MCF 10A (cell line): ENCODE results near the genes NAA20 and NKX2-4.

DNA sequence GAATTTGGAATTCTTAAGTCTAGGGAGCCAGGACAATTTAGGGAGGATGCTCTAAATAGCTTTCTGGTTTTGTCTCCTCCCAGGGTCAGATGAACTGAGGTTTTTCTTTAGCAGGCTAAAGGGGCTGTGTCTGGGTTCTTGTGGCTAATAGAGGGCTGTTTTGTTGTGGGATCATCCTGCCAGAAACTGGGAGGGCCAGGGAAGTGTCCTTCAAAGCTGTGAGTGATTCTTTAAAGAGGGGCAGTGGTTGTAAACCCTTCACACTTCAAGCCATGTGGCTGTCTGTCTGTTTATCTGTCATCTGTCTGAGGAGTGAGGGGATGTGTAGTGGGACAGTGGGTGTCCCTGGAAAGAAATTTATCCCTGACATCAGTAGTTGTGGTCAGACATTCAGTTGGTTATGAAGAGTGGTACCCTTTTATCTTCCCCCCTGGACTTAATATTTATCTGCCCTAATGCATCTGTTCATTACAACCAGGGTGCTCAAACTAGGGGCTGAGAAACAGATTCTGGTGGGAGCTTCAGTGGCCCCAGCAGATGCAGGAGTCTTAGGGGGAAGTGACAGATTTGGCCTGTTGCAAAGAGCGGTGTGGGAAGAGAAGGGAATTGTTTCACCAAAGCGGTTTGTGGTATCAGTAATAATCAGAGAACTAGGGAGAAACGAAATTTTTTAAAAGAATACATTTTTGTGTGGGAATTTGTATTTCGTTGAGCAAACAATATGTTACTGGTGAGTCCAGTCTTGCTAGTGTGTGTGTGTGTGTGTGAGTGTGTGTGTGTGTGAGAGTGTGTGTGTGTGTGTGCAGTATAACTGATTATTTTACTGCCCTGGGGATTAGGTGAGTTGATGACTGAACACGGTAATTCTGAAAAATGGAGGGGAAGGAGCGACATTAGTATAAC, 120.7 kb downstream of the SLC24A3 start:
- PRO-cap: no peak
- RRBS: no CpG with 5 or more reads among the region's 6 CpGs

- PRO-cap: no peak
- RRBS: no CpG with 5 or more reads among the region's 15 CpGs
These were observed 1.9 kb upstream of the RIN2 start for GRCh38 chr20:19756000-19756623.

- PRO-cap: bidirectional peak, plus-strand start at chr20:19757606, minus-strand start at chr20:19757495
- RRBS: 2% methylated on average over 4 of the region's 32 CpGs
These were observed 704 bp upstream of the RIN2 start for GRCh38 chr20:19757347-19757761.

DNA sequence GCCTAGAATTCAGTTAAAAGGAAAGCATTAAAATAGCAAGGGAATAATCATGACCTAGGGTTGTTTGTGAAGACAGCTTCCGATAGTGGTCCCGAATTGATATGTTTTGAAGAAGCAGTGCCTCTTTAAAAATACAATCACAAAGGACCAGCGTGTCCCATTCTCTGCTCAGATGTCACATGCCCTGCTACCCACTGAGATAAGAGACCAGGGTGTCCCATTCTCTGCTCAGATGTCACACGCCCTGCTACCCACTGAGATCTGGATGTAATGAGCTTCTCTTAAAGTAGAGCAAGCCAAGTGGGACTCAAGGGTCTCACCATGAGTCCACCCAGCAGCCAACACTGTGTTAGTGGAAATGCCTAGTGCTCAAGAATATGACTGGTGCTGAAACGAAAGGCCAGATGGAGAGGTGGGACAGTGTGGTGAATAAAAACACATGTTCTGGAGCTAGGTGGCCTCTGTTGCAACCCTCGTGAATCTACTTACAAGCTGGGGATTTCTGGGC, 22.2 kb downstream of the RIN2 start:
- PRO-cap: no peak
- RRBS: no CpG with 5 or more reads among the region's 6 CpGs

DNA sequence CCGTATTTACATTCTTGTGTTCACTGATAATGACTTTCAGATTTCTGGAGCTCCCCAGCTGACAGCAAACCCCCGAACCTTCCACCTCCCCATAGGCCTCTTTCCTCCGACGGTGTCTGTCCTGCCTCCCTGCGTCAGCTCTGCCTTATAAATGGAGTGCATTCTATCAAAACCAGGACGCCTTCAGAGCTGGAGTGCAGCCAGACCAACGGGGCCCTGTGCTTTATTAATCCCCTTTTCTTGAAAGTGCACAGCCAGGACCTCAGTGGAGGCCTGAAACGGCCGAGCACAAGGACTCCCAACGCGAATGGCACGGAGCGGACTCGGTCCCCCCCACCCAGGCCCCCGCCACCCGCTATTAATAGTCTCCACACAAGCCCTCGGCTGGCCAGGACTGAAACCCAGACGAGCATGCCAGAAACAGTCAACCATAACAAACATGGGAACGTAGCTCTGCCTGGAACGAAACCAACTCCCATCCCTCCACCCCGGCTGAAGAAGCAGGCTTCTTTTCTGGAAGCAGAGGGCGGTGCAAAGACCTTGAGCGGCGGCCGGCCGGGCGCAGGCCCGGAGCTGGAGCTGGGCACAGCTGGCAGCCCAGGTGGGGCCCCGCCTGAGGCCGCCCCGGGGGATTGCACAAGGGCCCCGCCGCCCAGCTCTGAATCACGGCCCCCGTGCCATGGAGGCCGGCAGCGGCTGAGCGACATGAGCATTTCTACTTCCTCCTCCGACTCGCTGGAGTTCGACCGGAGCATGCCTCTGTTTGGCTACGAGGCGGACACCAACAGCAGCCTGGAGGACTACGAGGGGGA, 42.3 kb upstream of the NAA20 start:
- PRO-cap: bidirectional peak, plus-strand start at position 265 of the sequence, minus-strand start at position 142 of the sequence; bidirectional peak, plus-strand start at position 680 of the sequence, minus-strand start at position 575 of the sequence
- RRBS: under 1% methylated on average over 16 of the region's 45 CpGs

GRCh38 chr20:20014614-20015178, 2.5 kb upstream of the NAA20 start:
- PRO-cap: no peak
- RRBS: no CpG with 5 or more reads among the region's 2 CpGs

DNA sequence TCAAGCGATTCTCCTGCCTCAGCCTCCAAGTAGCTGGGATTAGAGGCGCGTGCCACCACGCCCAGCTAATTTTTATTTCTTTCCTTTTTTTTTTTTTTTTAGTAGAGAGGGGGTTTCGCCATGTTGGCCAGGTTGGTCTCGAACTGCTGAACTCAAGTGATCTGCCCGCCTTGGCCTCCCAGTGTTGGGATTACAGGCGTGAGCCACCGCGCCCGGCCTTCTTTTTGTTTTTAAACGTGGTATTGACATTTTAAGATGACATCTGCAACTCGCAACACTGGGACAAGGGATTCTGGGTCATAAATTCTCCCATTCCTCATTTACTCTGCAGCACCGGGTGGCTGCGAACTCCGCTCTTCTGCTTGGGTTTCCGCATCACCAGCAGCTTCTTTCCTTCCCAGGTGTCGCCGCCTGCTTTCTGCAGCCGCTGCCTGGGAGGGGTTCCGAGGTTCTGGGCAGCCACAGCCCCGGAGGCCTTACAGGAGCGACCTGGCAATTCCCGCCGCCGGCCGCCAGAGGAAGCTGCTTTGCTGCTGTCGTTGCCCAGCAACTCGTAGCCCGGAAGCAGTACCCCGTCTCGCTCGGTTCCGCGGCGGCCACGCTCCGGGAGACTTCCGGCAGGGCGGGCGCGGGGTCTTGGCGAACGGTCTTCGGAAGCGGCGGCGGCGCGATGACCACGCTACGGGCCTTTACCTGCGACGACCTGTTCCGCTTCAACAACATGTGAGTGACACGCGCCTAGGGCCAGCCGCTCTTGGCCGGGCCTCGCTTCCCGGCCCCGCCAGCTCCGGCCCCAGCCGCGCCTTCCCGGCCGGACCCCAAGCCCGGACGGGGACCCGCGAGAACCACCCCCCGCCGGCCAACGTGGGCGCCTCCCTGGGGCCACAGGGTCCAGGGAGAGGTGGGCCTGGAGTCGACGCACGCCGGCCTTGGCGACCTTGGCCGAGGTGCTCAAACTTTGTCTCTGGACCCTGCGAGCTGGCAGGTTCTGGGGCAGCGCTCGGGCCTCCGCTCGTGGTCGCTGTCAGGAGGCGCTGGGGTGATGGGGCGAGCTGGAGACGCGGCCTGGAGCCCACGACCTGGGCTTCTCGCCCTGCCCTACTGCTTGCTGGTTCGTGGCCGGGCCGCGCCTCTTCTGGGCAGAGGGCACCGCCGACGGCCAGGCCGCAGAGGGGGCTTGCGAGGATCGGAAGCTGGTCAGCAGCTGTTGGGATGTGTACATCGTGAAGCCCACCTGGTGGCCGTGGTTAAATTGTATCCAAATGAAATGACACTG, at the start of gene NAA20:
TSS of gene NAA20 (plus strand) at position 636 of the 1,276 bp plus-strand sequence.
- PRO-cap: bidirectional peak, plus-strand start at position 620 of the sequence, minus-strand start at position 453 of the sequence
- RRBS: under 1% methylated on average over 20 of the region's 105 CpGs

DNA sequence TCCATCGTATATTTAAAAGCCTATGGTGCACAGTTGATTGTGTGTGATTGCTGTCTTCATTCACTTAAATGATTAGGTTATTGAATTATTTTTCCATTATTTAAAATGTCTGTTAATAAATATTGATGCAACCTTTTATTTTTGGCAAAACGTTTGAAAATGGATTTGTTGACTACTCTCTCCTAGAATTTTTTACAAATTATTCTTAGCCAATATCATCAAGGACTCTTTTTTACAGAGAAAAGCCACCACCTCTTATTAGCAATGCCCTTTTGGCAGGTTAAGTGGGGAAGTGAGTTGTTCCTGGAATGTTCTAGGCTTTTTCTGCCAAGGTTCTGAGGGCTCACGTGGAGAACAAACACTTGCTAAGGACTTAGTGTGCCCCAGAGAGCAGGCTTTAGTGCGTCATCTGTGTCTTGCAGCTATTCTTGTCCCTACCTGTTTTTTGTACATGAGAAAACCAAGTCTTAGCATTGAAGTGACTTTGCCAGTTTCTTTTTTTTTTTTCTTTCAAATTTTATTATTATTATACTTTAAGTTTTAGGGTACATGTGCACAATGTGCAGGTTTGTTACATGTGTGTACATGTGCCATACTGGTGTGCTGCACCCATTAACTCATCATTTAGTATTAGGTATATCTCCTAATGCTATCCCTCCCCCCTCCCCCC, 33.5 kb downstream of the CFAP61 start:
- PRO-cap: bidirectional peak, plus-strand start at position 372 of the sequence, minus-strand start at position 294 of the sequence
- RRBS: no CpG with 5 or more reads among the region's 4 CpGs

DNA sequence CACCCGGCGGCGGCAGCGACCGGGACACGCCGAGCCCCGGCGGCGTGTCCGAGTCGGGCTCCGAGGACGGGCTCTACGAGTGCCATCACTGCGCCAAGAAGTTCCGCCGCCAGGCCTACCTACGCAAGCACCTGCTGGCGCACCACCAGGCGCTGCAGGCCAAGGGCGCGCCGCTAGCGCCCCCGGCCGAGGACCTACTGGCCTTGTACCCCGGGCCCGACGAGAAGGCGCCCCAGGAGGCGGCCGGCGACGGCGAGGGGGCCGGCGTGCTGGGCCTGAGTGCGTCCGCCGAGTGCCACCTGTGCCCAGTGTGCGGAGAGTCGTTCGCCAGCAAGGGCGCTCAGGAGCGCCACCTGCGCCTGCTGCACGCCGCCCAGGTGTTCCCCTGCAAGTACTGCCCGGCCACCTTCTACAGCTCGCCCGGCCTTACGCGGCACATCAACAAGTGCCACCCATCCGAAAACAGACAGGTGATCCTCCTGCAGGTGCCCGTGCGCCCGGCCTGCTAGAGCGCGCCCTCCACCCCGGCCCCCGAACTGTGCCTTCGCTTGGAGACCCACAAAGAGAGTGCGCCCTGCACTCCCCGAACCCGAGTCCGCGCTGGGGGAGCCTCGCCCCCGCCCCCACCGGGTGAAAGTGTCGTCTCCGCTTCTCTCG, 1.5 kb downstream of the INSM1 start:
- PRO-cap: no peak
- RRBS: 35% methylated on average over 7 of the region's 74 CpGs

GRCh38 chr20:20466173-20467515, 98.7 kb downstream of the INSM1 start:
- PRO-cap: no peak
- RRBS: no CpG with 5 or more reads among the region's 9 CpGs

DNA sequence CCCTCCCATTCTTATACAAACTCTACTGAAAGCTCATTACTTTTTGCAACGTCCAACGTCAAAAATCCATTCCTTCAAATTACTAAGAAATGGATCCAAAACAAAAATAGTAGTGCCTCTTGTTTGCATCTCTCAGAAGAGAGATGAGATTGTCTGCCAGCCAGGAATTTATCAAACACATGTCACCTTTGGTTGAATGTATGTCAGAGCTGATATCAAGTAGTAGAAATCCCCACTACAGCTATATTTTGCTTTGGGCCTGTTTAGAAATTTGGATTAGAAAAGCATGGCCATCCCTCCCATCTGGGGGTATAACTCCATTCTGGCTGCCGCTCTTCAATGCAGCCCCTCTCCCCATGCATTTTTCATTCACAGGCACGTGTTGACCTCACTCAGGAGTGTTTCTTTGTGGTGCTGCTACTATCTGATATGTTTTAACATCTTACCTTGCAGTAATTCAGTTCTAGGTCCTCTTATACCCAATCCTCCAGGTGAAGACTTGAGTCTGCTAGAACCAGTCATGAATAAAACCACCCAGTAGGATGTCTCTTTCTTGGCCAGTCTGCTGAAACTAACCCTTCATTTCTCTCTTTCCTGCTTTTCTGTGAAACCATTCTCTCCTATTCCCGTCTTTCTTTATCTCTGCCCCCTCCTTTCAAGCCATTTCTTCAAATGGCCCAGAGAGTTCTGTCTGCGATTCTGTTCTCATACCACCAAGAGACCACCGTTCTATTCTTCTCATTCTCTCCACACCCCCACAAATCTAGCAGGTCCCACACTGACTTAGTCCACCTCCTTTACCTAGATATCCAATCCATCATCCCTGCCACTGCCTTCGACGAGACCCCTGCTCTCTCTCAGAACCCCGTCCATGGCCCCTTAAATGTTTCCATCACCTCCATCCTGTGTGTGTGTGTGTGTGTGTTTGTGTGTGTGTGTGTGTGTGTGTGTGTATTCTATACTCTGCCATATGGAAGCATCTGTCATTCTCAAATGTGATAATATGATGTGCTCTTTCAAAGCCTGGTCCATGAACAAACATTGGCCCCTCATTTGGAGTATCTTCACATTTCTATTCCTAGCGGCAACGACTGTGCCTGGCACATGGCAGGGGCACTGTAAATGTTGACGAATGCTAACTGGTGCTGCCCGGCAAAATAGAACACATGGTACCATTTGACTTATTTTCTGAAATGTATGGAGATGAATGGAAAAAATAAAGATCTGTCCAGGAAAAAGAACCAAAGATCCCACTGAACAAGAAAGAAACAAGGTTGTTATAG, 100.6 kb downstream of the INSM1 start:
- PRO-cap: no peak
- RRBS: no CpG with 5 or more reads among the region's 14 CpGs

GRCh38 chr20:20494771-20495525, 127.0 kb downstream of the INSM1 start:
- PRO-cap: no peak
- RRBS: no CpG with 5 or more reads among the region's 9 CpGs

DNA sequence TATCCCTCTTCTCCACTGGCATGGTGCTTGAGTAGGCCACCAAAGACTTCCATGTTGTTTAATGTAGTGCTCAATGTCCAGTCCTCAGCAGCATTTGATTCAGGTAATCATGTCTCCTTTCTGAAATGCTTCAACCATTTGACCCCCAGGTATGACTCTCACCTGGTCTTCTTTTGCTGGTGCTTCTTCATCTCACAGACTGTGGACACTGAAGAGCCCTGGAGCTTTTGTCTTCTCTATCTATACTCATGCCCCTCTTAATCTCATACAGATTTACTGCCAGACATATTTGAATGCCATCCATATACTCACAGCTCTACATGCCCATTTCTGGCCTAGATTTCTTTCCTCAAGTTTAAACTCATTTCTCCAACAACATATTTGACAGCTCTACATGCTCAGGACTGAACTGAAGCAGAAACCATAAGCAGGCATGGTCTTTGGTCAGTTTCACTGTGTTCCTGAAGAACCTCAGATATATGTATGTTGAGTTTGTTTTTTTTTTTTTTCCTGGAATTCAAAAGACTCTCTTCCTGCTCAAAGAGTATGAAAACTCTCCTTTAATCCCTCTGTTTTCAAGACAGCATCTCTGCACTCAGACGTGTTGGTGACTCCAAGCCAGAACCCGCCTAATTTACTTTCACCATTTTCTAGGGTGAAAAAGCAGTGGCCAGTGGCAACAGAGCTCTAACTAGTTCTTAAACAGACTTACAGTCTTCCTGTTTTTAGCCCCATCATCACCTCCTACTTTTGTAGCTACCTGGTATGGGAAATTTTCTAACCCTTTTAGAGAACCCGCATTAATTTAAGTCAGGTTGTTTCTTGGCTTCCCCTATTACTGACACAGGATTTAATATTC, 137.3 kb downstream of the RALGAPA2 start:
- PRO-cap: no peak
- RRBS: no CpG with 5 or more reads among the region's 3 CpGs

DNA sequence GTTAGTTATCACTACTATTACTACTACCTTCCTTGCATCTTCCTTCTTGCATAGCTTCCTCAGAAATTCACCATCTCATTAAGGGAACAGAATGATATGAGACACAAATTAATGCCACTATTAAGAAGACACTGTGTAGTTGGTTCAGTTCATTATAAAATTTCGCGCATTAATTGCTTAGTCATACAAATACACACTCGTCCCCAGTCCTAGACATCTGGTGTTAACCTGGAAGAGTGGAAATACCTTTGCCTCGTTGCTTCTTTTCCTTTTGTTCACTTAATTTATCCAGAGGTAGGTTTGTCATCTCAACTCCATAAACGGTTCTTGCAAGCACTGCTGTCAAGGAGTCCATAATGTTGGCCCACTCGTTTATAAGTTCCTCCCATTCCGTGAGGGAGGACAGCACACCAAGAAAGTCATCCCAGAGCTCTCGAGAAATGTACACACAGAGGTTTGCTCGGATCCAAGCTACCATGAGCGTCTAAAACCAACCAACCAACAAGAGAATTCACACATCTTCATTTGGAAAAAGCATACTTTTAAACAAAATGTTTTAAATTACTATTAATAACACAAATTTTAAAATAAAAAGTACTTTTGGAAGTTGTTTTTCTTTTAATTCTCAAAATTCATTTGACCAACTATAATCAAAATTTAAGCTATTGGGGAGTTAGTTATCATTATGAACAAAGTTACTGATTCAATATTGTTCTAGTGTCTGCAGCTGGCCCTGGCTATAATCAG, 107.3 kb downstream of the RALGAPA2 start:
- PRO-cap: no peak
- RRBS: no CpG with 5 or more reads among the region's 10 CpGs

DNA sequence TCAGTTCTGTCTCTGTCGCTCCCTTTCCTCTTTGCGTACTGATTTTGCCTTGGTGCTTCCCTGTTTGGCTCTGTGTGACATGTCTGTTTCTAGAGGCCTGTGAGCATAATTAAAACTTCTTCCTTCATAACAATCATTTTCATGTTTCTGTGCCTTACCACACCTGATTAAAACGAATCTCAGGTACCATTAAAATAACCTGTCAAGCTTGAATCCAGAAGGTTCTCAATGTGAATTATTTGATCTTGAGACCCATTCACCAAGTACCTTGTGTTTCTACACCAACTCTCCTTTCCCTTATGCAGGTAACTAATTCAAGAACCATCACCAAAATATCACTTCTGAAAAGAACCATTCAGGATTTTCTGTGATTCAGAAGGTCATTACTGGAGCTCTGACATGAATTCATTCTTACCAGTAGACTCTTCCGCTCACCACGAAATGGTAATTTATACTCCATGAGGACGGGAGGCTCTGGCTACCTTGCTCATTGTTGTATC, 42.7 kb downstream of the RALGAPA2 start:
- PRO-cap: no peak
- RRBS: no CpG with 5 or more reads among the region's 6 CpGs

GRCh38 chr20:20690750-20691070, 21.7 kb downstream of the RALGAPA2 start:
- PRO-cap: no peak
- RRBS: no CpG with 5 or more reads among the region's 3 CpGs

DNA sequence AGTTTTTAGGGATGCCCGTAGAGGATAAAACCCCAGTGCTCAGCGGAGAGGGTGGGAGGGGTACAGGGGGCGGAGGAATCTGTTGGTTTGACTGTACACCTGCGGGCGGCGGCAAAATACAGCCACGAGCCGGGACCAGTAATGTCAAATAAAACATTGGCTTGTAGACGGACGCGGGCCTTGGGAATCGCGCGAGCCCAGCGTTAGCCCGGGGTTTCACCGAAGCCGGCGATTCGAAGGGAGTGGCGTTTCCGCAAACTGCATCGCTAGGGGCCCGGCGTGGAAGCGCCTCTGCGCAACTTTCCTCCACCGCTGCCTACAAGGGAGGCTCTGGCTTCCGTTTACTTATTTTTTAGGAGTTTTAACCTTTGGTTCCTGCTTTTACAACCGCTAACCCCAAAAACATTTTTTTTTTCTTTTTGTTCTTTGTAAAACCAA, 25.7 kb upstream of the KIZ start:
- PRO-cap: no peak
- RRBS: 82% methylated on average over 13 of the region's 30 CpGs

- PRO-cap: no peak
- RRBS: under 1% methylated on average over 2 of the region's 16 CpGs
These were observed 486 bp upstream of the XRN2 start for GRCh38 chr20:21302602-21303088.

DNA sequence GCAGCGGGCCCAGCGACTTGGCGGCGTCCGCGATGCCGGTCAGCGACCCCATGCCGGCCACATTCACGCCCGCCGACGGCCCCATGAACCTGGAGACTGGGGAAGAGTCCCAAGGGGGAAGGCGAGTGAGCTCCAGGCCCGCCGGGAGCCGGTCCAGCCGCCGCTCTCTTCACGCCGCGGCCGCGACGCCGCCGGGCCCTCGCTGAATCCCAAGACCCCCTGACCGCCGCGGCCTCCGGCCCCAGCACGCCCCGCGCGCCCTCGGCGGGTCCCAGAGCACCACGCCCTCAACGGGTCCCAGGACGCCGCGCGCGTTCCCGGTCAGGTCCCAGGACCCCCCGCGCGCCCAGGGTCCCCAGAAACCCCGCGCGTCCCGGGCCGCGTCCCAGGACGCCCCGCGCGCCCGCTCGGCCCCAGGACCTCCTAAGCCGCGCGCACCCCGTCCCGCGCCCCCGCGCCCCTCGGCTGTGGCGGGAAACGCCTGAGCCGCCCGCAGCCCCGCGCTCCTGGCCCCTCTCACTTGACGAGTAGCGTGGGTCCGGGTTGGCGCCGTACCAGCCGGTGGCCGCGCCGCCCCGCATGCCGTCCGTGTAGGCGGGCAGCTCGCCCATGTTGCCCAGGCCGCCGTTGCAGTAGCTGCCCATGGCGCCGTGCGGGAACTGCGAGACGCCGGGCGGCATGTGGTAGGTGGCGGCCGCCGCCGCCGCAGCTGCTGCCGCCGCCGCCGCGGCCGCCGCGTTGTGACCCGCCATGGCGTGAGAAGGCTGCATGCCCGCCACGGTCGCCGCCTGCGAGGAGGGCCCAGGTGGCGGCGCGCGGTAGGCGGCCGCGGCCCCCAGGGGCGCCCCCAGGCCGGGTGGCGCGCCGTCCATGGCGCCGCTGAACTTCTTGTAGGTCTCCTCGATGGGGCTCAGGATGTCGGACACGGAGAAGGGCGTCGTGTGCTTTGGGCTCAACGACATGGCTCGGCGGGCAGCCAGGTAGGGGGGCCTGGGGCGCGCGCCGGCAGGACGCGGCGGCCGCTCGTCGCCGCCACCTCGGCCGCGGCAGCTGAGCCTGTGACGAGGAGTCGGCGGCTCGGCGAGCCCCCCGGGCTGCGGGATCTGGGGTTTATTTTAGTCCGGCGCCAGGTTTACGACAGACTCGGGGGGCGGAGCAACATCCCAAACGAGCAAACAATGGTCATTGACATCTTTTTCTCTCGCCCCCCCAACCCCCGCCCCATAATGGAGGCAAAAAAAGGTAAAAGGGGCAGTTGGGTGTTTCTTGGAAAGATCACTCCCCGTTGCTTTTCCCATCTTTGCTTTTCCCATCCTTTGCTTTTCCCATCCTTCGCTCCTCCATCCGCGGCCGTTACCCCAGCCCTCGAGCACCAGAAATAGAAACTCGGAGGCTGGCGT, at the start of gene NKX2-4:
TSS of gene NKX2-4 (minus strand) at position 1,089 of the 1,400 bp plus-strand sequence.
- PRO-cap: no peak
- RRBS: 79% methylated on average over 33 of the region's 178 CpGs

GRCh38 chr20:21520503-21521190, 6.8 kb upstream of the NKX2-2 start:
- PRO-cap: no peak
- RRBS: 37% methylated on average over 3 of the region's 34 CpGs